Endothelial cell (in vitro differentiated cells): ENCODE measurements around the genes SPINK2, NOA1, EPHA5, CENPC and GNRHR.

DNA sequence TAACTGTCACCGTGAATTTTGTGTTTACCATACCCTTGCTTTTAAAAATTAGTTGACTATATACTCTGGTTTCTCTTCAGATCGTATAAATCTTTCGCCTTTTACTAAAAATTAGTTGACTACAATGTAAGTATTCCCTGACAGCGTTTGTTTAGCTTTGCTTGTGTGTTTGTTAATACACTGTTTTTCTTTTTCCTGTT, 96.7 kb downstream of the KDR start:
- PRO-cap: unidirectional peak, plus-strand start at position 59 of the sequence

GRCh38 chr4:55079754-55080338, 45.5 kb downstream of the KDR start:
- PRO-cap: no peak

- PRO-cap: bidirectional peak, plus-strand start at chr4:55121506, minus-strand start at chr4:55121342
Observed at GRCh38 chr4:55121188-55121766, 4.1 kb downstream of the KDR start.

DNA sequence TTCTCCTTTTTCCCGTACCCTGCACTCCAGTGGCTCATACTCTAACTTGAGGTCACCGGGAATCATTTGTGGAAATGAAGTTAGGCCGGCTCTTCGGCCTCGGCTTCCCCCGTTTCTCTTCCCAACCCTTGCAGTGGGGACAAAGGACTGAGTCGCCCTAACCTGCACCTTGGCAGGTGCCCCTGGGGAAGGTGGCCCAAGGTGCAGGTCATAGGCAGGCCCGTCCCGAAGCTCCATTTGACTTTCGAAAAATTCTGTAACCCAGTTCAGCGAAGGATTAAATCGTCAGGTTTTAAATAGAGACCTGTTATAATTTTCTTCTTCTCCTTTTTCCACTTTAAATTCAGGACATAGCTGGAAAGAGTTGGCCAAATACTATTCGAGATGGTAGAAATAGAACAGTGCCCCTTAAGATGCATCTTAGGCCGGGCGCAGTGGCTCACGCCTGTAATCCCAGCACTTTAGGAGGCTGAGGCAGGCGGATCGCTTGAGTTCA, 930 bp downstream of the SRD5A3 start:
- PRO-cap: no peak

GRCh38 chr4:55417691-55418101, 21.9 kb downstream of the TMEM165 start:
- PRO-cap: no peak

- PRO-cap: no peak
Observed at GRCh38 chr4:55636996-55637863, 1.1 kb upstream of the NMU start.

- PRO-cap: bidirectional peak, plus-strand start at chr4:56821780, minus-strand start at chr4:56821691
Observed at GRCh38 chr4:56821193-56821920, at the start of gene SPINK2. TSS of gene SPINK2 (minus strand) at chr4:56821701.

DNA sequence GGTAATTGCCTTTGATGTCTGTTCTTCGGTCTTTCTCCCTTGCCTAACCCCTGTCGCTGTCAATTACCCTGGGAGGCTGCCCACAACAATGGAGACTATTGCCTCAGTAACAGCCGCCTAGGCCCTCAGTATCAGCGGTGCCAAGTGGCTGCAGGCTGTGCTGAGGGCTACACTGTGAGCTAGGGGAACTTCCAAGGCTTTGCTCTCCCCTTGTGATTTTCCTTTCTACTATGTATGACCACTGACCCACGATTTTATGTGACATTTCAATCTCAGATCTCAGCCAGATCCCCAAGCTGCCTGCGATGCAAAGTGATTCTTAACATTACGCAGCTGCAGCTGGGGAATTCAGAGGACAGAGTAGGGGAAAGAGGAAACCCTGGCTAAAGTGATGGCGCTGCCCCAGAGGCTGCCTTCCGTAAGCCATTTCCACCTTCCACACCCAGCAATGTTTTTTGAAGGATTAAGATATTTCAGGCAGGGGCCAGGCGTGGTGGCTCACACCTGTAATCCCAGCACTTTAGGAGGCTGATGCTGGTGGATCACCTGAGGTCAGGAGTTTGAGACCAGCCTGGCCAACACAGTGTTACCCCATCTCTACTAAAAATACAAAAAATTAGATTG, 36.1 kb upstream of the REST start:
- PRO-cap: bidirectional peak, plus-strand start at position 128 of the sequence, minus-strand start at position 61 of the sequence; bidirectional peak, plus-strand start at position 471 of the sequence, minus-strand start at position 327 of the sequence

GRCh38 chr4:56977367-56977945, at the start of gene NOA1:
TSS of gene NOA1 (minus strand) at chr4:56977606.
- PRO-cap: bidirectional peak, plus-strand start at chr4:56977782, minus-strand start at chr4:56977565

DNA sequence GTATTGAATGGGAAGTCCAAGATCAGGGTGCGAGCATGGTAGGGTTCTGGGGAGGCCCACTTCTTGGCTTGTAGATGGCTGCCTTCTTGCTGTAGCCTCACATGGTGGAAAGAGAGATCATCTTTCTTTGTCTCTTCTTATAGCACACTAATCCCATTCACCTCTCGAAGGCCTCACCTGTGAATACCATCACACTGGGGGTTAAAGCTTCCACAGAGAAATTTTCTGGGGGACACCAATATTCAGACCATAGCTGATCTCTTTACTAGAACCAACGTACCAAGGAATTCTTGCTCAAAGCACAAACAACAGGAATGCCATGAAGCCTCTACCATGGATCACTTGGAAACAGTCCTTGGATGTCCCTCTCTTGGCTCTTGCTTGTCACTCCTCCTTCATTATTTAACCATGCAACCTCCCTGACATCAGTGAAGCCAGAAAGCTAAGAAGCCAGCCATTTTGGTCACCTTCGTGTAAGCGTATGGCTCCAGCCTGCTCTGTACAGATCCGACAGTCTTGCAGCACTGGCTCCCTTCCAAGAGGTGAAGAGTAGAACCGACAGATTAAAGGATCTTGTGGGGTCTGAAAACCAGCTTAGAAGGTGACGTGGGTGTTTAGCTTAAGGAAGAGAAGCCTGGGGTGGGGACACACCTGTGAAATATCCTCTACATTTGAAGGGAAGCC, 34.0 kb downstream of the IGFBP7 start:
- PRO-cap: no peak

DNA sequence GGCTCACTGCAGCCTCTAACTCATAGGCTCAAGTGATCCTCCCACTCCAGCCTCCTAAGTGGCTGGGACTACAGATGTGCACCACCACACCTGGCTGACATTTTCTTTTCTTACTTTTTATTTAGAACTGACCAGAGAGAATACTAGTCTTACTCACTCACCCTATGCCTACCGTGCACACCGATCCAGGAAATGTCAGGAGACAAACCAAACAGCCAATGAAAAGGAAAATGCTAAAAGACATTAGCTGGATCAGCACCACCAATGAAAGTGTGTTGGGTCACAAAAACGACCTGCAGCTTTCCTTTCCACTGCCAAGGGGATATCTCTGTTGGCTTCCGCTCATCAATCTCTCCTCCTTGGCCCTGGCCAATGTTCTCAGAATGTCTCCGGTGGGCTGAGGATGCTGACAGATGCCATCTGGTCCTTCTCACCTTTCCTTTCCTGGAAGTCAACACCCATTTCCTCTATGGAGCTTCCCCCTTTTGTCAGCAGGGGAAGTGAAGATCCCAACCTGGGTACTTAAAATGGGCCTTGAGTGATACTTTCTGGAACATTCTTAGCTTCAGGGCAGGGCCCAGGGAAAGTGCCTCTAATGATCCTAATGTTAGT, 29.5 kb downstream of the IGFBP7 start:
- PRO-cap: bidirectional peak, plus-strand start at position 553 of the sequence, minus-strand start at position 374 of the sequence

DNA sequence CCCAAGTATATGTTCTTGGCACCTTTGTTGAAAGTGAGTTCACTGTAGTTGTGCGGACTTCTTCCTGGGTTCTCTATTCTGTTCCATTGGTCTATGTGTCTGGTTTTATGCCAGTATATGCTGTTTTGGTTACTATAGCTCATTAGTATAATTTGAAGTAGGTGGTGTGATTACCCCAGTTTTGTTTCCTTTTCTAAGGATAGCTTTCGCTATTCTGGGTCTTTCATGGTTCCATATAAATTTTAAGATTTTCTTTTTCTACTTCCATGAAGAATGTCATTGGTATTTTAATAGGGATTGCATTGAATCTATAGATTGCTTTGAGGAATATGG, 635.2 kb upstream of the ADGRL3 start:
- PRO-cap: no peak

- PRO-cap: no peak
Observed at GRCh38 chr4:61372762-61373470, 172.8 kb downstream of the ADGRL3 start.

DNA sequence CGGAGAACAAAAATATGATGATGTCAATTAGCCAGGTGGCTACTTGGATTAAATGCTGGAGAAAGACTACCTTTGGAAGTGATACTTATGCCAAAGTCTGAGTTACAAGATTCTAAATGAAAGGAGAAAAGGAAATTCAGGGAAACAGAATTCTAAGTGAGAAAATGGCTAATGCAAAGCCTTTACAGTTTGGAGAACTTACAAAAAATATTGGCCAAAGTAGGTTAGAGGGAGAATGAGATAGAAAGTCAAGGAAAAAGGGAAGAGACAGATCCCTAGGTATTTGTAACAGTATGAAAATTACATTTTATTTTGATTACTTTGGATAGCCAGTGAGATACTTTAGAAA, 840.6 kb downstream of the ADGRL3 start:
- PRO-cap: no peak

GRCh38 chr4:62324084-62324592, 1124.0 kb downstream of the ADGRL3 start:
- PRO-cap: no peak

DNA sequence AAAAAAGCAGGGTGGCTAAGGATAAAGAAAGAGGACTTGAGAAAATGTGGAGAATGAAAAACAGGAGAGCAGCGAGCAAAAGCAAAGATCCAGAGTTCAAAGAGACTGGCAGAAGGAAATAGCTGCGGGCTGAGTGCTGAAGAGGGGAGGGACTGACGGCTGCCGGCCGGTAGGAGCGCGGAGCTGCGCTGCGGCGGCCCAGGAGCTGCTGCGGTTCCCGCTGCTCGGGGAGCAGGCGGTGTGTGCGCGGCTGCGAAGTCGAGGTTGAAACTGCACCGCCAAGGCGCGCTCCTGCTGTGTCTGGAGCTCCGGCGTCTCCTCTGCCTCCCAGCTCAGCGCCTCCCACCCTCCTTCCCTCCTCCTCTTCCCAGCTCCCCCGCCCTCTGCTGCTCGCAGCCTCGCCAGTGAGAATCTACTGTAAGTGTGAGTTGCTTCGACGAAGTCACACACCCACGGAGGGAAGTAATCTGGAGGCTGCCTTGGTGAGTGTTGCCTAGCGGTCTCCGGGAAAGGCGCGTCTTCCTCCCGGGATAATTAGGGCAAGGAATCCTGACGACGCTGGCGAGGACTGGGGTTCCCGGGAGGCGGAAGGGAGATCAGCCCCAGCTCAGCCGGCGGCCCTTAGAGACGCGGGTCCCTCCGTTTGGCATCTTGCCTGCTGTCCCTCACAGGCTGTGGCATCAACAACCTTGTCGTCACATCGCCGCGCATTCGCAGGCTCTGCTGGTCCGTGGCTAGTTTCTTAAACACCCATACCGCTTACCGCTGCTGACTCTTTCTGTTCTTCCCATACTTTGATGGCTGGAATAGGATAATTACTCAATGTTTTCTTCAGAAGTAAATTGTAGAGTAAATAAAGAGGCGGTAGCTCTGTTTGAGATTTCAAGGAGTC, at the start of gene EPHA5:
TSS of gene EPHA5 (minus strand) at position 298 of the 892 bp plus-strand sequence.
- PRO-cap: no peak

DNA sequence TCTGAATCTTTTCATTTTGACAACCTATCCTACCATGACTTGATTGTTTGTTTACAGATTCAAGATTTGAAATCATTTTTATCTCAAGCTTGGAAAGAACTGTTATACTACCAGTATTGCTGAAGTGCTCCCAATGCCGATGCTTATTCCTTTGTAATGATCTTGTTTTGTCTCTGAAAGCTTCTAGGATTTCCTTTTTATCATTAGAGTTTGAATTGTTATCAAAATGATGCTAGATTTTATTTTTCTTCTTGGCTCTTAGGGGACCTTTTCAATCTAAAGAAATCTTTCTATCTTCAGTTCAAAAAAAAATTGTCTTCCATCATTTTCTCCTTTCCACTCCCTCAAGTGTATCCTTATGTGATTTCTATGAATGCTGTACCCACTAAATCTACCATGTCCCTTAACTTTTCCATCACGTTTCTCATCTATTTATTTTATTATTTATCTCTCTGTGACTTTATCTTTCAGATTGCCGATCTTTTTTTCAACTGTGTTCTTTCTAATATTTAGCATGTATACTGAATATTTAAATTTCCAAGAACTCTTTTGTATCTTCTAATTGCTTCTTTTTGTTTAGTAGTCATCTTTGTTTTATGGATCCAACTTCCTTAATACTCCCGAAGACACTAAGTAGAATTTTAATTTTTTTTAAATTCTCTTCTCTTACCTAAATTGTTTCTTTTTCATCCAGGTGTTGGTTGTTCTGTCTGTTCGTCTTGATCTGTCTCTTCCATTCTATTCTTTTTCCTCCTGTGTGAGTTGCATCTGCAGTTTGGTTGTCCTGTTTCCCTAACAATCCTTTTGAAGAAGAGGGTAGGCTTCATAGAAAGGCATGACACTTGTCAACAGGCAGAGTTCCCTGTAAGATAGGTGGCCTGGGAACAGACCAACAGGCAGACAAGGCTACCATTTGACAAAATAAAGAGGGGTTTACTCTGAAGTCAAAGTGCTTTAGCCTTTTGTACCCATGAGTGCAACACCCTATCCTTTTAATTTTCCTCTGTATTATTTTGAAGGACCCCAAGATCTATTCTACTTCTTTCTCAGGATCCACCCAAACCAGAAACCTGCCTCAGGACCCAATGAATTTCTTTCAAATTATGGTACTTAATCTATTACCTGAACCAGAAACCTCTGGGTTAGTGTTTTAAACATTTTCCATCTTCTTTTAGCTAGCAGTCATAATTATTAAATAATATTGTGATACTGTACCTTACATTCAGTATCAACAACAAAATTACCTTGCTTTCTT, 113.2 kb downstream of the CENPC start:
- PRO-cap: no peak

GRCh38 chr4:67545107-67545897, at the start of gene CENPC:
TSS of gene CENPC (minus strand) at chr4:67545503.
- PRO-cap: bidirectional peak, plus-strand start at chr4:67545380, minus-strand start at chr4:67545449; bidirectional peak, plus-strand start at chr4:67545741, minus-strand start at chr4:67545594

DNA sequence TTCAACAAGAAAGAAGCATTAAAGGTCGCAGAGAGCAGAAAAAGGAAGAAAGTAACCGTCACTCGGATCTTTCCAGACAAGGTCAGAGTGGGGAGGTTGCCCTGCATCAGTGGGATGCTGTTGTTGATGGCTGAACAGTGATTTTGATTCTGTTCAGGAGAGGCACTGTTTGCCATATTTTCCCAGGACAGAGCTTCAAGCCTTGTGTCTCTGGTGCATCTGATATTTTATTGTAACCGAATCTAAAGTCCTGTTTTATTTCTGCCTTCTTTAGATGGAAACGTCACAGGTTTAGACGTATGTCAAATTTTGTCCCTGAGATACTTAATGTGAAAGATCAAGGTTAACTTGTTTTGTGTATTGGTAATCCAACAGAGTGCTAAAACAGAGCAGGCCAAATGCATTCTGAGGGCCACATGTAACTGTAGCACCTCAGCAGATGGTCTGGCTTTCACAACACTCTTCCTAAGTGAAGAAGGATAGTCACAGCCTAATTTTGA, at the start of gene GNRHR:
TSS of gene GNRHR (minus strand) at position 229 of the 500 bp plus-strand sequence.
- PRO-cap: no peak

- PRO-cap: no peak
Observed at GRCh38 chr4:68336959-68337853, 12.7 kb downstream of the YTHDC1 start.